Brain (tissue), 1 donor: Measurements from ENCODE around the genes TAF9B, CYSLTR1 and HDX.

DNA sequence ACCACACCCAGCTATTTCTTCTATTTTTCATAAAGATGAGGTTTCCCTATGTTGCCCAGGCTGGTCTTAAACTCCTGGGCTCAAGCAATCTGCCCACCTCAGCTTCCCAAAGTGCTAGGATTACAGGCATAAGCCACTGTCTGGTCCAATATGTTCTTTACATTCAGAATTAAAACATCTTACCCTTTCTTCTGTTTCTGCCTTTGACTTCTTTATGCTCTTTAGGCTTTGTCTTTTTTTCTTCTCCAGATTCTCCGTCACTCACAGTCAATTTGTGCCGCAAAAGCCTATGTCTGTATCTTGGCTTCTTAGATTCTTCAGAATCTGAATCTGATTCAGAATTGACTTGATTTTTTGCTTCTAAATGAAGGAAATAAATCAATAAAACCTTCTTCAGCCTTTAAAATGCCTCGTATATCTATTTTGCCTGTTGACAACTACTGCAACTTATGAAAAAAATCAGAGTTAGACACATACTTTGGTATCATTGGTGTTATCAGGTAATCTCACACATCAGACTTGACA is 122.8 kb downstream of the ATRX start:
- RRBS = no CpG with 5 or more reads among the region's 3 CpGs

- RRBS = no CpG with 5 or more reads among the region's 5 CpGs
Observed at GRCh38 chrX:77681910-77682827, 103.8 kb downstream of the ATRX start.

DNA sequence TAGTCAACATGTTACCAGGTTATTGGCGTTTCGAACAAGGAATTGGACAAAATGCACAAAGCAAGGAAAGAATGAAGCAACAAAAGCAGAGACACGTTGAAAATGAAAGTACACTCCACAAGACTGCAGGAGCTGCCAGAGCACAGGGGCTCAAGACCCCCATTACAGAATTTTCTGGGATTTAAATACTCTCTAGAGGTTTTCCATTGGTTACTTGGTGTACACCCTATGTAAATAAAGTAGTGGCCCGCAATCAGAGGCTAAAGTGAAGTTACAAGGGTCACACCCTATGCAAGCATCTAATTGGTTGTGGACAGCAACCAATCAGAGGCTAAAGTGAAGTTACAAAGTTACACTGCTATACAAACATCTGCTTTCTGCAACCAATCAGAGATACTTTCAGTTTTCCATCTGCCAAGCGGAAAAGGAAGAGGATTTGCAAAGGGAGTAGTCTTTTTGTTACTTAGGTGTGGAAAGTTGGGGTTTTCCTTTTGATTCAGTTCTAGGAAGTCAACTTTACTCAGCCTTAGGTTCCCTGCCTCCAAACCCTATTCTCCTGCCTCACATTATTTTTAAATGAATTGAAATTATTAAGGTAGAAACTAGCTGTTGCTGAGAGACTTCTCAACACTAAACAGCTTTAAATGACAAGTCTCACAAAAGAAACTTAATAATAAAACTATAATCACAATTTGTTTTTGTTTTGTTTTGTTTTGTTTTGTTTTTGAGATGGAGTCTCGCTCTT is 2.1 kb upstream of the ATRX start:
- RRBS = no CpG with 5 or more reads among the region's 6 CpGs

DNA sequence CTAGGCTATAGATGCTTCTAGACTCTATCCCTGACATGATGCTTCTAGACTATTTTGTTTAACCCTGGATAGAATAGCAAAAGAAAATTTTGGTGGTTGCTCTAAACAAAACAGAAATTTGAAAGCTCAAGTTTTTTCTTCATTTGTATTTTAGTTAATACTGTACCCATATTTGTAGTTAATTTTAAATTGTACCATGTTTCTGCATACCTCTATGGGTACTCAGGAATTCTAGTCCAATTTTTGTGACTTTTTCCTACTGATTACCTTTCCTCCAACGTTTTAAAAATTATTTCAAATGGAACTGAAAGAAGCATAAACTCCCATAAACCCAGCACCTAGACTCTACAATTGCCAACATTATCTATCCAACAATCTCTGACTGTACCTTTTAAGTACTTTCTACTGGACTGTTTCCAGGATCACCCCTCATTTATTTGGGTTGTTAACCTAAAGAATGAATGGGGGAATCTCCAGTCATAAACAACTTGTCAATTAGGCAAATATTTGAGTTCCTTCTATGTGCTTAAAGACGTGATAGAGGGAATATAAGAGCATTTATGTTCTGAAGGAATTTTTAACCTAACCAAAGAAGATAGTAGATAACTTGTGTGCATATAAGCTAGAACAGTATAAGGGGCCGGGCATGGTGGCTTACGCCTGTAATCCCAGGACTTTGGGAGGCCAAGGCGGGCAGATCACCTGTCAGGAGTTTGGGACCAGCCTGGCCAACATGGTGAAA is 11.7 kb downstream of the TAF9B start:
- RRBS = no CpG with 5 or more reads among the region's 5 CpGs

GRCh38 chrX:78138976-78140061 is at the start of gene TAF9B:
Gene TAF9B (minus strand): TSS chrX:78139650.
- RRBS = 13% methylated on average over 4 of the region's 64 CpGs

DNA sequence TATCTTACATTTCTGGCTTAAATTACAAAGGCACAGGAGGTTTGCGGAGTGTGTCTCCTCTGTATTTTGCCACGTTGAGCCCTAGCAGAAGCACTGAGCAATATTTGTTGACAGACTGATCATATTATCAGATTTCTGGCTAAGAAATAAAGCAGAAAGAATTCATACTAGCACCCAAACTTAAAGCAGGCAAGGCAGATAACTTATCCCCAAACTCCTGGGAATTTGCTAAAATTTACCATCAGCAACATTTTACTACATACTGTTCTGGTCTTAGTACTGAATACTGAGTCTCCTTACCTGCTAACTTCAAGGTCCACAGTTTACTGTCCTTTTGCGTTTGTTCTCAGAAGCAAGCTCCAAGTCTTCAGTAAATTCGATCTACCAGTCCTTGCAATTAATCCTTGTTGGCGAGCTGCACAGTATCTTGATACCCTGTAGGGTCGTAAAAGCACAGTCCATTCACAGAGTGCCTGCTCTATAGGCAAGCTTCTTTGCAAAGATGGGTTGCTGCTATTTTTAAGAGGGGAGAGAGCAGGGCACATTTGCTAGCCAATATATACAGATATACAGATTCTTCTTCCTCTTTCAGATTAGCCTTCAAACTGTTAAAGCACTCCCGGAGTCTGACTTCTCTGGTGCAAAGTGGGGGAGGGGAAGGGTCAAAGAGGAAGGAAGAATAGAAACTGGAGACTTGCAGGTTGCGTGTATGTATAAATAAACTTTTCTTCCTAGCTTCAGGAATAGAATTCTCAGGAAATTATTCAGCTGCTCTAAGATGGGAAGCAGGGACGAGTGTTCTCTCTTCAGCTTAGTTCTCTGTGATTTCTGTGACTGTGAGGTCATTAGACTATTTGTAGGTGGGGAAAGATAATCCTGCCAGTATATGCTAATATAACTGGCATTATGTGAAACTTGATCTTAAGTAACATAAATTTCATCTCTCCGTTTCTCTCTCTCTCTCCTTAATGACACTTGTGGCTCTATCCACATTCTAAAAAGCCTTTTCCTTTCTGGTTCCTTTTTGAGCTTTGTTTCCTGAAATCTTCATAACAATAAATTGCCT is at the start of gene CYSLTR1:
TSS of gene CYSLTR1 (minus strand) at position 607 of the 1,066 bp plus-strand sequence.
- RRBS = no CpG with 5 or more reads among the region's 10 CpGs

- RRBS = no CpG with 5 or more reads among the region's 7 CpGs
Observed at GRCh38 chrX:78516821-78517595, 142.1 kb downstream of the RTL3 start.

- RRBS = no CpG with 5 or more reads among the region's 3 CpGs
Observed at GRCh38 chrX:78943697-78944124, 1.5 kb upstream of the P2RY10 start.

GRCh38 chrX:79096006-79096788 is 48.3 kb upstream of the GPR174 start:
- RRBS = no CpG with 5 or more reads among the region's 4 CpGs

DNA sequence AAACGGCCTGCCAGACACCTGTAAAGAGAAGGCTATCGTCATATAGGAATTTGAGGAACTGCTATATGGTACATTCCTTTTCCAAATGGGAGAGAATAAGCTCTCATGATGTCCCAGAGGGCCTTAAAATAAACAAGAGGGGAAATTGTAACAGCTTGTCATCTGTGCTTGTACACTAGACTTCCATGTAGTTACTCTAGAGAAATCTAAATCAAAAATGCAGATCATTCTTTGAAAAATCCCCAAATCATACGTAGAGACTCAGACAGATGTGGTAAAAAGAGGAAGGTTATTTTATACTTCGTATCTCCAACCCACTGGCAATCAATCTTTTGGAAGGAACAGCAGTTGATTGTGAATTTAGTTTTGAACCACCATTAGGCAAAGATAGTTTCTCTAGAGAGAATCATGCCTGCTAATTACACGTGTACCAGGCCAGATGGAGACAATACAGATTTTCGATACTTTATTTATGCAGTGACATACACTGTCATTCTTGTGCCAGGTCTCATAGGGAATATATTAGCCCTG is 26.2 kb downstream of the GPR174 start:
- RRBS = no CpG with 5 or more reads among the region's 6 CpGs

- RRBS = no CpG with 5 or more reads among the region's 13 CpGs
Observed at GRCh38 chrX:84502367-84502688, at the start of gene HDX. Gene HDX (minus strand): TSS chrX:84502453.

DNA sequence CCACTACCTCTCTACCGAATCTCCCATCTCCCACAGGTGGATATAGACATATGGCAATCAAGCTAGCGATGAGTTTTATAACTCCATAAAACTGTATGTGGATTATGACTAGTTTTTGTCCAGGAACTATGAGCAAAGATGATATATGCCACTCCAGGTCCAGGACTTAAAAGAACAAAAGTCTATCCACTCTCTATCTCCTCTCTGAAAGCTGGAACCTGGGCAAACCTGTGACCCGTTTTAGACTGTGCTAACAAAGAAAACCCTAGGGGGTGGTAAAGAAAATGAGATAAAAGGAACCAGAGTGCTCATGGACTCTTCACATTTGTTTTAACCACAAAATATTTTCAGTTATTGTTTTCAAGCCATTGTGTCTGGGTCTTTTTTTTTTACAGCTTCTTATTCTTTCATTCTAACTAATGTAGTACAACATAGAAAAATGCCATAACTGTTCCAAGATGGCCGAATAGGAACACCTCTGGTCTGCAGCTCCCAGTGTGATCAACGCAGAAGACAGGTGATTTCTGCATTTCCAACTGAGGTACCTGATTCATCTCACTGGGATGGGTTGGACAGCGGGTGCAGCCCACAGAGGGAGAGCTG is 45.3 kb downstream of the CHM start:
- RRBS = no CpG with 5 or more reads among the region's 6 CpGs

DNA sequence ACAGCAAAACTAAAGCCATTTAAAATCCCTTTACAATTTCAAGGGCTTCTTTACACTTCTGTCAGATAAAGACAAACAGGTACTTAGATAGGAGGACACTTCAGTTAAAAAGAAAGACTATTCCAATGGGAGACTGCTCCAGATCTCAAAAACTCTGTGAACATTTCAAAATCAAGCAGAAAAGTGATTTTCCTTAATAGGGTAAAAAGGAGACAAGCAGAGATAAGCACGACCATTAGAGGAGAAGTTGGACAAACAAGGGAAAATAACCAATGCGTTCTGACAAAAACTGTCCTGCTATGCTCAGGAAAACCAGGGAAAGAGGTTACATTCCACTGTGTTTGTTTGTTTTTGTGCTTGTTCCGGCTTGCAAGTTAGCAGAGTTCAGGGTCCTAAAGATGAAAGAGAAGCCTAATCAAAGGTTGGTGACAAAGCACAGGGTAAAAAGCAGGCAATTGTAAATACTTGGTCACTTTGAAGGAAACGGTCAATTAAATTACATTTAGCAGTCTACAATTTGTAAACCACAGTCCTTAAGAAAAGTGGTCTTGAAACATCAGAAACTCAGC is 186.4 kb upstream of the CPXCR1 start:
- RRBS = no CpG with 5 or more reads among the region's 4 CpGs

- RRBS = no CpG with 5 or more reads among the region's 17 CpGs
Observed at GRCh38 chrX:92103359-92103920, 324.3 kb downstream of the PCDH11X start.

- RRBS = no CpG with 5 or more reads among the region's 5 CpGs
Observed at GRCh38 chrX:96768373-96769106, 83.9 kb downstream of the DIAPH2 start.

DNA sequence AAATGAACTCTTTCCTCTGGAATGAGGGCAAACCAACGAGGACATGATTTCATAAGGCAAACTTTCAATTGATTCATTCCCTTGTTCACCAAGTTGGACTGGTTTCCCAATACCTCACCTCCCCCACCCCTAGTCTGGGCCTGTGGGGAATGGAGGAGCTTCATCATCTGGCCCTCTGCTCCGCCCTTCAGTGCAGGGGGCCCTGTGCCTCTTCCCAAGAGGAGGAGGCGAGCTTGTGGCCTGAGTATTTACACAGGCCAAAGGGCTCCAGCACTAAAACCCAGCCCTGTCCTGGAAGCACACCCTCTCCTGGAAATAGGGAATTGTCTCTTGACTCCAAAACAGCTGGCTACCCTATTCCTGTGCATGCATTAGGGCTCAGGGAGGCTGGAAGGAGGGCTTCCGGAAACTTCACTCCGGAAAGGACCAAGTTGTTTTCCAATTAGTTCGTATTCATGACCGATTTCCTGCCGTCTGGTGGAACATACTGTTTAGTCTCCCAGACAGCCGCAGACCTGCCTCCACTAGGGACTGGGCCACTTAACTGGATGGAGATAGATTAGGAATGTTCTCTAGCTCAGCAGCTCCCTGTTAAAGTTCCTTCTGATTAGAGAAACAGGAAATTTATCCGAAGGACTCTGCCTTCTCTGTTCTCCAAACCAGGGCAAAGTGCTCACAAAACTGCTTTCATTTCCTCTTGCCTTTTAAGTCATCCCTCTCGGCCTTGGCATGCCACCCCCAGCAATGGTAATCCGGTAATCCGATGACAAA is 5.7 kb downstream of the SRPX2 start:
- RRBS = no CpG with 5 or more reads among the region's 13 CpGs

DNA sequence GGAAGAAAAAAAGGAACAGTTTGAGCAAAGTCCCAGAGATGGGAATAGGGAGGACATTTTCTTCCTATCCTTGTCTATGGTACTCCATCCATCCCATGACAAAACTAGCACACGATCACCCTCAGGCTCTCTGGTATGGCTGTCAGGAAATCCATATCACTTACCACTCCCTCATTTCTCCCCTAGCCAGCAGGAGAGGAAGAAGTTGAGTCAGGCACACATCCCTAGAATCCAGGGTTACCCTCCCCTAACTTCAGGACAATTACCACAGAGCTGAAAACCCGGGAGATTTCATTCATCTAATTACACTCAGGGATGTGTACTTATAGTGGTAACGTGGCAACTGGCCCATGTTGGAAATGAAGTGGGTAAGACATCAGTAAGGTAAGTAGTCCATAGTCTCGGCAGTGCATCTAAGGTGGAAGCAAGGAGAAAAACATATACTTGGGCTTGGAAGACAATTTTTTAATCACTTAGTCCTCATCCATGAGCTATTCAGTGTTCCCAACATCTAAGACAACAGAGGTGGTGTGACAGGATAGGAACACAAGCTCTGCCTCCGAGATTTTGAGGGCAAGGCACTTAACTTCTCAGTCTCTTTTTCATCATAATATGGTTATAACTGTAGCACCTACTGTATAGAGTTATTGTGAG is 1.9 kb downstream of the SYTL4 start:
- RRBS = no CpG with 5 or more reads among the region's 5 CpGs

DNA sequence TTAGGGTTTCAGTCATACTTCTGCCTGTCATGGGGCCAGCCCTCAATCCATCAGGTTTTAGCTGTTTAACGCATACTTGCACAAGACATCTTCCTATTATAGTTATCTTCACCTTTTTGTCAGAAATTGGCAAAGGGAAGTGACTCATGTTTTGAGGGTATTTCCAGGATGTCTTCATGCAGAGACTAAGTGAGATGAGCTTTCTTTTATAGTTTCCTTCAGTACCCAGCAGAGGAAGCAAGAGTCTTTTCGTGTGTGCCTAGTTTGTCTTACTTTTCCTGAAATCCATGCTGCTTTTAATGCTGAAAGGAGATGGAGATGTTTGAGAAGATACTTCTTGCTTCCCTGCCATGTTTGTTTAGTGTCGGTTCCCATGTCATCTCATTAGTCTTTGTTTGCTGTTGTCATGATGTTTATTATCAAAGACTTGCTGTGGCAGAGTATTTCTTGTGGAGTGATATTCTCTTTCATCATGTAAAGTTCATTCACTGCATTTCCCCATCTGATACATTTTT is 9.6 kb downstream of the CSTF2 start:
- RRBS = no CpG with 5 or more reads among the region's 3 CpGs